ENCODE data around the genes OR56B4 and OR52B2.

DNA sequence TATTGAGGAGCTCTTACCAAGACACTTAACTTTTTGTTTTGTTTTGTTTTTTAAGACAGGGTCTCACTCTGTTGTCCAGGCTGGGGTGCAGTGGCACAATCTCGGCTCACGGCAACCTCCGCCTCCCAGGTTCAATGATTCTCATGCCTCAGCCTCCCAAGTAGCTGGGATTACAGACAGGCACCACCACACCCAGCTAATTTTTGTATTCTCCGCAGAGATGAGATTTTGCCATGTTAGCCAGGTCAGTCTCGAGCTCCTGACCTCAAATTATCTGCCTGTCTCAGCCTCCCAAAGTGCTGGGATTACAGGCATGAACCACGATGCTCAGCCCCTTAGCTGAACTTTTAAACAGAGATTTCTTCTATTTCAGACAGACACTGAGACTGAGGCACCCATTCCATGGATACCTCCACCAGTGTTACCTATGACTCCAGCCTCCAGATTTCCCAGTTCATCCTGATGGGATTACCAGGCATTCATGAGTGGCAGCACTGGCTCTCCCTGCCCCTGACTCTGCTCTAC is at the start of gene OR56B4:
Gene OR56B4, plus strand, starts transcription at position 308 of the 525 bp plus-strand sequence.
- RRBS: no CpG with 5 or more reads among the region's 6 CpGs

GRCh38 chr11:6170233-6170506 is at the start of gene OR52B2:
Gene OR52B2 (minus strand): TSS chr11:6170326.
- RRBS: no CpG with 5 or more reads among the region's 1 CpG

GRCh38 chr11:6229776-6230435 is 4.5 kb downstream of the FHIP1B start:
- RRBS: no CpG with 5 or more reads among the region's 2 CpGs

DNA sequence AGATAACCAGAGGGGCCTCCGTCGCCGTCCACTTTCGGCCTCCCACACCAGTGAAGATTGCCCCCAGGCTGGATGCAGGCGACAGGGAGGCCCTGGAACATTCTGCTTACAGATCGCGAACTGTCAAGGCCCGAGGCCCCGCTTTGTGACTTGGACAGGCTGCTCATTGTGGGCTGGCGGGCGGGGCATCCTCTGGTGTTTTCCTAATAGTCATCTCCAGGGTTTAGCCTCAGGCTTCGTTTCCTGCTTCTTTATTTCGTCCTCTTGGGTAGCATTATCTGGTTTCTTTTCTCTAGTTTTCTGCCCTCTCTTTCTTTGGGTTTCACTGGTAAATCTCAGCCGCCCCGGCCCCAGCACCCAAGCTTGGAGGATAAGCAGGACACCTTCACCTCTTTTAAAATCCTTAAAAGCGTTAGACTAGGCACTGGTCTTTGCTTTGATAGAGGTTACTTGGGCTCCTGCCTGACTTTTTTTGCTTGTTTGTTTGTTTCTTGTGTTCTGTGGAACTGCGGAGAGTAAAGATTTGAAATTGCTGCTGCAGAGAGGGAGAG is 644 bp upstream of the CAVIN3 start:
- RRBS: no CpG with 5 or more reads among the region's 17 CpGs

- RRBS: no CpG with 5 or more reads among the region's 13 CpGs
Measured at GRCh38 chr11:6404234-6404827, 14.1 kb downstream of the SMPD1 start.

GRCh38 chr11:6474042-6474661 is 411 bp upstream of the TRIM3 start:
- RRBS: no CpG with 5 or more reads among the region's 35 CpGs

GRCh38 chr11:6570646-6571237 is 32.7 kb downstream of the RRP8 start:
- RRBS: no CpG with 5 or more reads among the region's 52 CpGs

GRCh38 chr11:6627602-6628284 is 8.5 kb upstream of the TPP1 start:
- RRBS: no CpG with 5 or more reads among the region's 4 CpGs

DNA sequence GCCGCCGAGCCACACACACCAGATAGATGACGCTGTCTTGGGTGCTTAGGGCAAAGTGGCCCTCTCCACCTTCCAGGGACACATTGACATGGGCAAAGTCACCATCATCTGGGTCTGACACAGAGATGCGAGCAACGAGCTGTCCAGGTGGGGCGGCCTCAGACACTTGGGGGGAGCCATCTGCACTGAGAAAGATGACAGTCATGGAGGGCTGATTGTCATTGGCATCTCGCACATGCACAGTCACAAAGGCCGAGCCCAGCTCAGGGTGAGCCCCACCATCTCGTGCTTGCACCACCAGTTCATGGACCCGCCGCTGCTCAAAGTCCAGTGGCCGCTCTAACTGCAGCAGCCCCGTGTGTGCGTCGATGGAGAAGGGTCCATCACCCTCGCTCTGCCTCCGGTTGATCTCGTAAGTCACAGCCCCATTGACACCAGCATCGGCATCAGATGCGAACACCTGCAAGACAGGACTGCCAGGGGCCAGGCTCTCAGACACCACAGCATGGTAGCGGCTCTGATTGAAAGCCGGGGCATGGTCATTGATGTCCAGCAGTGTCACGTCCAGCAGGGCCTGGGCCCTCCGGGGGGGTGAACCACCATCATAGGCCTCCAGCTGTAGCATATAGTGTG is 15.2 kb downstream of the DCHS1 start:
- RRBS: 97% methylated on average over 3 of the region's 24 CpGs

- RRBS: no CpG with 5 or more reads among the region's 11 CpGs
Measured at GRCh38 chr11:6716123-6717164, 33.3 kb upstream of the MRPL17 start.

DNA sequence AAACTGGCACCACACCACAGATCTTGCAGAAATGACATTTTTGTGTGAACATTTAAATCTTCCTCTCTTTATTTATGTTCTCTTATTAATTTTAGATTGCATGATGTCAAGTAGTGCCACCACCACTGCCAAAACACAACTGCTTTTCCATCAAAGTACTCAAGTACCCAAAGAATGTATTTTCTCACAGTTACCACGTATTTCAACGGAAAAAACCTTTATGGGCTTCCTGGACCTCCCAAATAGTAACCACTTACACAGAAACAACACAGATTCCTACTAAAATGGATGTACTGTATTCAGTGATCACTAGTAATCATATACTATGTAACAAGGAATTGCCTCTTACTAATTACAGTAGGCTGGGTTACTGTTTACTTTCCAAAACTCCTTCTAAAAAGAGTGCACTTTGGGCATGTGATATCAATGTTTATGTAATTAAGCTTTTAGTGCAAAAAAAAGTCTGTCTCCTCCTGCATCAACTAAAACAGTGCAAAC is 40.3 kb downstream of the PPFIBP2 start:
- RRBS: no CpG with 5 or more reads among the region's 2 CpGs

GRCh38 chr11:7576736-7576952 is 62.8 kb downstream of the PPFIBP2 start:
- RRBS: no CpG with 5 or more reads among the region's 8 CpGs

- RRBS: no CpG with 5 or more reads among the region's 1 CpG
Measured at GRCh38 chr11:7579264-7579952, 65.6 kb downstream of the PPFIBP2 start.

GRCh38 chr11:7677171-7677528 is 3.9 kb upstream of the CYB5R2 start:
- RRBS: no CpG with 5 or more reads among the region's 4 CpGs

- RRBS: no CpG with 5 or more reads among the region's 10 CpGs
Measured at GRCh38 chr11:7697537-7698518, 8.4 kb downstream of the OVCH2 start.

GRCh38 chr11:7963368-7963778 is 1.9 kb downstream of the NLRP10 start:
- RRBS: no CpG with 5 or more reads among the region's 7 CpGs

- RRBS: no CpG with 5 or more reads among the region's 14 CpGs
Measured at GRCh38 chr11:8056857-8057552, 24.0 kb upstream of the TUB start.

GRCh38 chr11:8068581-8069355 is 12.2 kb upstream of the TUB start:
- RRBS: no CpG with 5 or more reads among the region's 16 CpGs

GRCh38 chr11:8104285-8104921 is 23.4 kb downstream of the TUB start:
- RRBS: no CpG with 5 or more reads among the region's 8 CpGs

DNA sequence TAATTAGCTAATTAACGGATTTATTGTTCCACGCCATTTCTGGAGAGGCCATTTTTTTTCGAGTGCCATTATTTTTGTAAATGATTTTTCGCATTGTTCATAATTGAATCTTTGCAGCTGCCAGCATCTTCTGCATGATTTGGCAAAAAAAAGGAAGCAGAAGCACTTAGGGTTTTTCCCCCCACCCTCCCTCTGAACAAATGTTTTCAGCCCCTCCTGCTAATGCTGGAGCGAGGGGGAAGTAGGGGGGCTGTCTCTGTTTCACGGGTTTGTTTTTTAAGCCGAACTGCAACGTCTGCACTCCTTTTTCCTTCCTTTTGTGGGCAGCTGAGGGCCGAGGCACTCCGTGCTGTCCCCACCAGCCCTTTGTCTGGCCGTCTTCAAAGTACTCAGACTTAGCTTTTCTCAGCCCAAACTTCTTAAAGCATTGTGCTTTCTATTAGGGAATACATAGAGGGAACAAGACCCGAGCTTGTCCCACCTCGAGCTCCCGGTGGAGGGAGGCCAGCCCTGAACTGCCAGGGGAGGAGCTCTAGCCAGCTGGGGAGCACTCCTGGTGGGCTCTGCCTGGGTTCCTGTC is 37.9 kb upstream of the RIC3 start:
- RRBS: no CpG with 5 or more reads among the region's 14 CpGs

All from CMK (cell line).